Measurements from ENCODE around the gene TFAM.

DNA sequence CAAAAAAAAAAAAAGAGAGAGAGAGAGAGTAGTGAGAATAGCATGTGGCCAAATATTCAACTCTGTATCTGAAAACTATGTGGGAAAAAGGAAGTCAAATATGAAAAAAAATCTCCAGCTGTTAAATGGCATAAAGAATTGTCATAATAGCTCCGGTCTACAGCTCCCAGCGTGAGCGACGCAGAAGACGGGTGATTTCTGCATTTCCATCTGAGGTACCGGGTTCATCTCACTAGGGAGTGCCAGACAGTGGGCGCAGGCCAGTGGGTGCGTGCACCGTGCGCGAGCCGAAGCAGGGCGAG, 80.9 kb upstream of the DKK1 start:
- PRO-cap, 2 experiments, result no peak in any of the 2 experiments

DNA sequence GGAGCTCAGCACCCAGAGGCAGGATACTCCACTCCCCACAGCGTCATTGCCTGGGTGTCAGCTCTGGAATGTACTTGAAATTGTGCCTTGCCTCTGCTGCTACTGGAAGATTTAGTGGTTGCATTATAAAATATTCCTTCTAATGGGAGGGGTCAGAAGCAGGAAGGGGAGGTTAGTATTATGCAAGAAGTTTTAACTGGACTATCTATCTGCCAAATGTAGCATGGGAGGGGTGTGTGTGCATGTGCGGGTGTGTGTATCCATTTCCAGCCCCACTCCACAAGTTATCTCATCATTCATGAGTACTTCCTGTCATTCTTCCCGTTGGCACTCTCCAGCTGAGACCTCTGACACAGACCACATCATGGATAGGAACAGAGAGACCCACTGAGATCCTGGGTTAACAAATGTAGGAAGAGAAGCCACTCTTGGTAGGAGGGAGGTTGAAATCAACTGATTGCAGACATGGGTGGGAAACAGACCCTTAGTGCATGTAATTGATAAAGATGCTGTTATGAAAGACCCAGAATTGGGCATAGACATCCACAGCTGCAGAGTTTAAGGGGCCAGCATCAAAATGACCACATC, 13.4 kb downstream of the MBL2 start:
- PRO-cap, 2 experiments, result peak in 2 of 2 experiments; most common plus-strand start position 355 of the sequence (in 1); most common minus-strand start position 104 of the sequence (in 2)

- PRO-cap, 2 experiments, result peak in 2 of 2 experiments; most common minus-strand start chr10:55670727 (in 2)
Observed at GRCh38 chr10:55670532-55670977, 690.5 kb downstream of the ZWINT start.

DNA sequence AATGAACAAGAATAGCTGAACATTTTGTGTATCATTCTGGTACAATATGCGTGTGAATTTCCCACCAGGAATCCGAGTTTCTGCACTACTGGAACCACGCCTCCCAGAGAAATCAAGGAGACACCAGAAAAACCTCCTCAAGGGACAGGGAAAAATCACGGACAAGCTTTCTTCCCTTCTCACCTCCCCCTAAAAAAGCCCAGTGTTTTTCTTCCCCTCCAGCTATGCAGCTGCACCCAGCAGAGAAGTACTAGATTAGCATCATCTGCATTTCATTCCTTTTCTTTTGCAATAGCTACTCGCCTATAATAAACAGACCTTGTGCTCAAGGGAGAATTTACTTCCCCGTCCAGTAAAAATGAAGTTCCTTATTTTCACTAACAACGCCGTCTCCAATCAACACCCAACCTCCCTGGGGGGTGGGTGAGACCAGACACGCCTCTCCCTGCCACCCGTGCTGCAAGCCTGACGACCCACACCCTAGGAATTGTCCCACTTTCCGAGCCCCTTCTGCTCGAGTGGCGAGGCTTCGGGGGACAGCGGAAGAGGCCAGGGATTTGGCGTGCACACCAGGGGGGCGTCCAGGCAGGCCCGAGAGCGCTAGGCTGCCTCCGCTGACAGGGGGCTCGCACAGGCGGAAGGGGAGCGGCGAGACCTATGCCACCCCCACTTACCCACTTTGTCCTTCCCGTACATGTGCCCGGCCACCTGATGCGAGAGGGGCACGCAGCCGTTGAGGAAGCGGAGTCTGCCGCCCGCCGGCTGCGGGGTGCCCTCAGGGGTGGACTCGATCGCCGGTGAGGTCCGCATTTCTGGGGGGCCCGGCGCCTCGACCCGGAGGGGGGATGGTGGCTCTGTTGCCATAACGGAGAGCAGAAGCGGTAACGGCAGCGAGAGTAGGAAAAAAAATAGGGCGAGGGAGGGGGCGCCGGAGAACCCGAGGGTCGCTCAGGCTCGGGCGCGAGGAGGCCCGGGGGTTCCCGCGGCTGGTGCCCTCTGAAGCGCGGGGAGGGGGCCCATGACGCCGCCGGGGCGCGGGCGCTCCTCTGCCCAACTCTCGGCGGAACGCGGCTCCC, 608 bp downstream of the IPMK start:
- PRO-cap, 2 experiments, result peak in 1 of 2 experiments; most common plus-strand start position 455 of the sequence (in 1); most common minus-strand start position 252 of the sequence (in 1)

DNA sequence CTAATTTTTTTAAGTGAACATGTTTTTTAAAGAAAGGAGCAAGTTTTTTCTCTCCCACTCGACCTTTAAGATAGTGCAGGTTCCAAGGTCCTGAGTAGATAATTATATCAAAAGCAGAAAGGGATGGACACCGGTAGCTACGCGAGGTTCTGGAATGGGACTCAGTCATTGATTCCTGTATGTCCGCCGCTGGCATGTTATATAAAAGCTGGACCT, 495 bp upstream of the CISD1 start:
- PRO-cap, 2 experiments, result peak in 2 of 2 experiments; most common plus-strand start position 104 of the sequence (in 1); most common minus-strand start position 103 of the sequence (in 2)

DNA sequence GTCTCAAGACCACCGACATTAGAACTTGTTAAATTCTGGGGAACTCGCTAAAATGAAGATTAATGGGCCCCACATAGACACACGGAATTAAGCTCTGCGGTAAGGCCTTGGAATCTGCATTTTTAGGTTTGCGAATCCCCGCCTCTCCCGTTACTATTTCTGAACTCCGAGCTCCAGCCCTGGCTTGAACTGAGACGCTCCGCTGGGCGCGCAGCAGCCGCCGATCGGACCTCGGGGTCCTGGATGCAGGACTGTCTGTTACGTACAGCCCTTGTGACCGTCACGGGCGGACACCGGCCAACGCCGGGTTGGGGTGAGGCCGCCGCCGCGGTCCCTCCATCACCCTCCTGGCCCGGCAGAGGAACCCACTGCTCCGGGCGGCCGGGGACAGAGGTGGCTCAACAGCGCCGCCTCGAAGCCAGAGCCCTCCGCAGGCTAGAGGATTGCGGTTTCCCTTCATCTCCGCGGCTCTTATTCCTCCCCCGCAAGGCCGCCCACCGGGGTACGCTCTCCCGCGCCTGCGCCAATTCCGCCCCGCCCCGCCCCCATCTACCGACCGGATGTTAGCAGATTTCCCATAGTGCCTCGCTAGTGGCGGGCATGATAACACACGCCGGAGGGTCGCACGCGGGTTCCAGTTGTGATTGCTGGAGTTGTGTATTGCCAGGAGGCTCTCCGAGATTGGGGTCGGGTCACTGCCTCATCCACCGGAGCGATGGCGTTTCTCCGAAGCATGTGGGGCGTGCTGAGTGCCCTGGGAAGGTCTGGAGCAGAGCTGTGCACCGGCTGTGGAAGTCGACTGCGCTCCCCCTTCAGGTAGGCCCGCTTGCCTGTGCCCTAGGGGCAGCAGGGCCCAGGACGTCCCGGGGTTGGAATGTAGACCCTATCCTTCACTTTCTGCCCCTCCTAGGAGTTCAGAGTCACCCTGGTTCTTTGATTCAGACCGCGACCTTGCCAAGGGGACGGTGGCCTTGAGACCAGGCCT, at the start of gene TFAM:
Gene TFAM (plus strand): TSS at position 578 of the 985 bp plus-strand sequence.
- PRO-cap, 2 experiments, result peak in 2 of 2 experiments; most common plus-strand start position 591 of the sequence (in 2); most common minus-strand start position 447 of the sequence (in 1)

DNA sequence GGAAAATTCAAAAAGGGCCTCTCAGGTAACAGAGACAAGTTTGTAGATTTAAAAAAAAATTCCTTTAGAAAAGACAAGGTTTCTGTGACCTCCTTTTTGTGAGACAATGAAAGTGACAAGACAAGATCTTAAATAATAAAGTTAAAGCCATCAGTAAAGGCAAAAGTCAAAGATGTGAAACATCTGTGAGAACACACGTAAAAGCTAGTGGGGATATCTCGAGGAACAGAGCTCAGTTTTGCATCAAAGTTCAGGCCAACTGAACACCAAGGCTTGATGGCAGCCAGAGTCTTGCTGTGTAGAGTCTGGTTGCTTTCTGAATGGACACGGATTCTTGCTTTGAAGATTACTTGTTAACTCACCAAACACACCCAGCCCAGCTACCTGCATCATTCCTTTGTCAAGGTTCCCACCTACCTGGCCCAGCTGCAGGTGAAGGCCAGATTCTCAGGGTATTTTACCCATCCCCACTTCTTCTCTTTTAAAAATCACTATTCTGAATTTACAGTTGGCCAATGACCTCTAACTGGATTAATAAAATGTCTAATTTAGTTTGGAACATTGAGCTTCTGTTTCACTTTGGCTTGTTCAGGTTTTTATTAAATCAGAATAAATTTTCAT, 174.5 kb upstream of the PHYHIPL start:
- PRO-cap, 2 experiments, result no peak in any of the 2 experiments

- PRO-cap, 2 experiments, result no peak in any of the 2 experiments
Observed at GRCh38 chr10:59576984-59577485, 132.6 kb downstream of the SLC16A9 start.

- PRO-cap, 2 experiments, result no peak in any of the 2 experiments
Observed at GRCh38 chr10:60140266-60141271, 234.2 kb upstream of the CCDC6 start.

DNA sequence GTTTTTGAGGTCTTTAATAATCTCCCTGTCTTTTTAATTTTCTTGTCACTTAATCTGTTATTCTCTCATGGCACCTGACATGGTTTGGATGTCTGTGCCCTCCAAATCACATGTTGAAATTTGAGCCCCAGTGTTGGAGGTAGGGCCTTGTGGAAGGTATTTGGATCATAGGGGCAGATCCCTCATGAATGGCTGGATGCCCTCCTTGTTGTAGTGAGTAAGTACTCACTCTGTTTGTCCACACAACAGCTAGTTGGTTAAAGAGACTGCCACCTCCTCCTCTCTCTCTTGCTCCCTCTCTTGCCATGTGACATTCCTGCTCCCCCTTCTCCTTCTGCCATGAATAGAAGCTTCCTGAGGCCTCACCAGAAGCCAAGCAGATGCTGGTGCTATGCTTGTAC, 239.3 kb downstream of the ANK3 start:
- PRO-cap, 2 experiments, result no peak in any of the 2 experiments

- PRO-cap, 2 experiments, result no peak in any of the 2 experiments
Observed at GRCh38 chr10:60661620-60662174, 116.6 kb upstream of the CDK1 start.

- PRO-cap, 2 experiments, result peak in 1 of 2 experiments; most common minus-strand start chr10:60875672 (in 1)
Observed at GRCh38 chr10:60875378-60876069, 68.5 kb downstream of the RHOBTB1 start.

DNA sequence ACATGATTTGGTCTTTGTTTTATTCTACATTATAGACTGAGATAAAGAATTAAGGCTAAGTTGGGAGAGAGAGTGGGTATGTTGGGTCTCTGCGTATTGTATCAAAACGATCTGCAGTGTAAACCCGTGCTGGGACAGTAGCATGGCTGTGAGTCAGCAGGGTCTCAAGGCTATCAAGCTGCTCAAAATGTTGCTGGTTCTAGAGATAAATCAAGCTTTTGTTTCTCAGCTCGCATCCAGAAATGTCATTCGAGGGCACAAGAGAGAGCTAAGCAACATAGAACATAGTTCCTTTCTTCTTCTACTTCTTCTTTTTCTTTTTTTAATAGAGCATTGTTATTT, 34.4 kb upstream of the RHOBTB1 start:
- PRO-cap, 2 experiments, result no peak in any of the 2 experiments

- PRO-cap, 2 experiments, result no peak in any of the 2 experiments
Observed at GRCh38 chr10:61465761-61466300, 12.7 kb upstream of the TMEM26 start.

DNA sequence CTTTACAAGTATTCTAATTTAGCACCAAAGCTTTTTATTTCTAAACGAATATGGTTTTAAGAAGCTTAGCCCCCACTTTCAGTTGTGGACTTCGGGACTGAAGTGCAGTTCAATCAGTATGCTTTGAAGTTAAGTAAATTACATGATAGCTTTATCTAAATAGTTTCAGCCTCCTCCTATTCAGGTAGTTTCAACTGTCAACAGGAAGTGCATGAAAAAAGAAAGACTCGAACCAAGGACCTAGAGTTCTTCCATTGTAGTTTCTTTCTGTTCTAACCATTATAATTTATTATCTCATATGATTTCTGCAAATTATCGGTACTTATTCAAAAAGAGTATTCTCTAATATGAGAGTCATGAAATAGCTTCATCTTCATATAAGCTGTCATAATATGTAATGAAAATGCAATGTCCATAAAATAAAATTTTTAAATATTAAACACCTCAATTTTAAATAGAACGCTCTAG, 90.1 kb downstream of the CABCOCO1 start:
- PRO-cap, 2 experiments, result no peak in any of the 2 experiments

- PRO-cap, 2 experiments, result no peak in any of the 2 experiments
Observed at GRCh38 chr10:61867247-61867739, 34.2 kb upstream of the ARID5B start.

- PRO-cap, 2 experiments, result peak in 1 of 2 experiments; most common plus-strand start chr10:61897235 (in 1)
Observed at GRCh38 chr10:61896956-61897403, 4.5 kb upstream of the ARID5B start.

- PRO-cap, 2 experiments, result peak in 2 of 2 experiments; most common plus-strand start chr10:61900193 (in 1); most common minus-strand start chr10:61899981 (in 2)
Observed at GRCh38 chr10:61899879-61900974, 1.3 kb upstream of the ARID5B start.

- PRO-cap, 2 experiments, result no peak in any of the 2 experiments
Observed at GRCh38 chr10:61961061-61961716, 59.7 kb downstream of the ARID5B start.

DNA sequence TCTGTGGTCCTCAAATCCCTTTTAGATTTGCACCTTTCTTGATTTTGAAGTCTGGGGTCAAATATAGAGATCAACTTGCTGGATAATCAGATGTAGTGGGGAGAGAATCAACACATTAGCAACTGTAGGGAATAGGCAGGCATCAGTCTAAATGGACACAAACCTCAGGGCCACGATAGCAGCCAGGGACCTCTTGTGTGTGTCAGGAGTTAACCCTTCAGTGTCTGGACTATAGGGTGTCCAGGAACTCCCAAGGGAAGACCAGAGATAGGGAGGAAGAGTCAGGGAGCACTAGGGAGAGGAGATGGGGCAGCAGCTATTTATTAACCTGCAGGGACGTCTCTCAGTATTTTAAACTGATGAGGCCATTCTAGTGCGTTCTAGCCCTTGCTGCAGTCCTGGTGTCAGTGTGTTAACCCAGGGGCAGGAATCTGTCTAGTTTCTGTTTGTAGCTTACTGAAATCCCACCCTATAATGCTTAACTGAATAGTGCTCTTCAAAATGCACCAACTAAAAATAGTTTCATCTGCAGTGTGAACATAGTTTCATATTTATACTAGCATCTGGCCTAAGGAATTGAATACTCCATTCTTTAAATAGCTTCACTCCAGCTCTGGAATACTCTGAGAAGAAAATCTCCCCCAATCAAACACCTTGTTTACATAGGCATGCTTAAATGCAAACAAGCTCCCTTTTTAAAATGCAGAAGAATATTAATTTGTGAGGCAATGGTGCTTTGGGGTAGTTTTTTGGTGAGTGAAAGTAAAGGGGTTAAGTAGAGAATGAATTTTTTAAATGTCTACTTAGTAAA, 62.7 kb downstream of the ARID5B start:
- PRO-cap, 2 experiments, result peak in 2 of 2 experiments; most common plus-strand start position 407 of the sequence (in 2); most common minus-strand start position 325 of the sequence (in 2)